Adrenal gland (tissue), 7 donors: Measurements from ENCODE around the genes TIMM50 and LGALS13.

DNA sequence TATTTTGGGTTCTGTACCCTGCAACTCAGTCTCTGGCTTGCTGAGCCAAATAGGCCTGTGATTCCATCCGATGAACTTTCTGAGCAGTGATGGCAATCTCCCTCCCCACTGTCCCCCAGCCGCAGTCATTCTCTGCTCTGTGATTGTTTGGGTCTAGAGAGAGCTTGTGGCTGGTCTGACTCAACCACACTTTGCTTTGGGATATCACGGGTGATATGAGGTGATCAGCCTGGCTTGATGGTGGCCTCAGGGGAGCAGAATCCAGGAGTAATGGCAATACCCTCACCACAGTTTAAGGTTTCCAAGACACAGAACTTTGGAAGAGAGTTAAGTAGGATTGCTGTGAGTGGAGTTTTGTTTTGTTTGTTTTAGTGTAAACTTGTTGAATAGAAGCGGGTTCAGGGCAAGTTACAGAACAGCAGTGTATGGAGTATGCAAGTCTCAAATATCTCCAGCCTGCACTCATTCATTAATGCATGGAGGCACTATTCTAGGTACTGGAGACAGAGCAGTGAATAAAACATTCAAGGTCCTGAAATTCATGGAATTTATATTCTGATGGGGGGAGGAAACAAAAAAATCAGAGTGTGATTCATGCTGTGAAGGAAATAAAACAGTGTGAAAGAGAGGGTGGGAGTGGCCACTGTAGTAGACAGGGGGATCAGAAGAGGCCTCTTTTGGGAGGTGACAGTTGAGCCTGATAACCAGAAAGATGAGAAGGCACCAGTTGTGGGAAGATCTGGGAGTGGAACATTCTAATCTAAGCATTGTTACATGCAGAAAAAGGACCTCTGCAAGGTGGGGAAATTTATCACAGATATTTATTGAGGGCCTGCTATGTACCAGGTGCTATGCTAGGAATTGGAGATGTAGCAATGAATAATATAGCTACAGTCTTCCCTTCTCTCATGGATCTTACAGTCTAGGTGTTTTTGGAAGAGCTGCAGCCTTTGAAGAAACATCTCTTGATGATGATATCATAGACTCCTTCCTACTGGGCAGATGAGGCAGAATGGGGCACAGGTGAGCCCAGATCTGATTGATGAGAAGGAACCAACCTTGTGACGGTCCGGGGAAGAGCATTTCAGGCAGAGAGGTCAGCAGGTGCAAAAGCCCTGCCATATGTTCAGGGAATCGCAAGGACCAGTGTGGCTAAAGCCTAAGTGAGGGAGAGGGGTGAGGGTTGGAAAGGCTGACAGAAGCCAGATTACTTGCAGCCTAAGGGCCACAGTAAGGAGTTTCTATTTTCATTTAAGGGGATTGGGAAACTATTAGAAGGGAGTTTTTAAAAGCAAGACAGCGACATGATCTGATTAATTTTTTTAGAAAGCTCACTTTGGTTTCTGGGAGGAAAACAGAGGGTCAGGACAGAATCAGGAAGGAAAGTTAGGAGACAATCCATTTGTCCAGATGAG, 5.7 kb downstream of the SAMD4B start:
- PRO-cap, 3 experiments: peak in 2 of 3 experiments; most common plus-strand start position 234 of the sequence (in 1); most common minus-strand start position 134 of the sequence (in 2)
- RAMPAGE, long total RNA, 4 experiments: no peak in any of the 4 experiments
- RRBS: no CpG with 5 or more reads among the region's 8 CpGs

- PRO-cap, 3 experiments: peak in 3 of 3 experiments; most common plus-strand start chr19:39410381 (in 2); most common minus-strand start chr19:39410137 (in 3)
- RAMPAGE, long total RNA, 4 experiments: start-site peak on the minus strand in 1 of 4 experiments, at chr19:39409627-39410424 at its widest, 34 reads per replicate
- RRBS: under 1% methylated on average over 13 of the region's 39 CpGs
Measured at GRCh38 chr19:39409905-39410586, 2.4 kb upstream of the PLEKHG2 start.

DNA sequence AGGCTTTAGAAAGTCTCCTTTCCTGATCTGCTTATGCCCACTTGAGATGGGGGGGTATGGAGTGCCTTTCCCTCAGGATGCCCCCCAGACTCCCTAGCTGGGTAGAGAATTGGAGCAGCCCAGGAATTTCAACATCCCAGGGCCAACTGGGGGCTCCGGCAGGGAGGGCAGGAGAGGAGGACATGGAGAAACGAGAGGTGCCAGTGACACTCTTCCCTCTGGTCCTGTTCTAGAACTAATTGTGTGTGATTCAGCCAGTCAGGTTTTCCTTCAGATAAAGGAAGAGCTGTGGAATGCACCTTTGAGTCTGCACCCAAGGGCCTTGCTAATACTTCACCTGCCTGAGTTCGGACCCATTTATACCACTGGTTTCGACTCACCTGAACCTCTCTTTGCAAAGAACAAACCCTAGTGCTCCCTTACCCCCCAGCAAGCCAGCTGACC, 13.1 kb upstream of the TIMM50 start:
- PRO-cap, 3 experiments: no peak in any of the 3 experiments
- RAMPAGE, long total RNA, 4 experiments: no peak in any of the 4 experiments
- RRBS: no CpG with 5 or more reads among the region's 4 CpGs

DNA sequence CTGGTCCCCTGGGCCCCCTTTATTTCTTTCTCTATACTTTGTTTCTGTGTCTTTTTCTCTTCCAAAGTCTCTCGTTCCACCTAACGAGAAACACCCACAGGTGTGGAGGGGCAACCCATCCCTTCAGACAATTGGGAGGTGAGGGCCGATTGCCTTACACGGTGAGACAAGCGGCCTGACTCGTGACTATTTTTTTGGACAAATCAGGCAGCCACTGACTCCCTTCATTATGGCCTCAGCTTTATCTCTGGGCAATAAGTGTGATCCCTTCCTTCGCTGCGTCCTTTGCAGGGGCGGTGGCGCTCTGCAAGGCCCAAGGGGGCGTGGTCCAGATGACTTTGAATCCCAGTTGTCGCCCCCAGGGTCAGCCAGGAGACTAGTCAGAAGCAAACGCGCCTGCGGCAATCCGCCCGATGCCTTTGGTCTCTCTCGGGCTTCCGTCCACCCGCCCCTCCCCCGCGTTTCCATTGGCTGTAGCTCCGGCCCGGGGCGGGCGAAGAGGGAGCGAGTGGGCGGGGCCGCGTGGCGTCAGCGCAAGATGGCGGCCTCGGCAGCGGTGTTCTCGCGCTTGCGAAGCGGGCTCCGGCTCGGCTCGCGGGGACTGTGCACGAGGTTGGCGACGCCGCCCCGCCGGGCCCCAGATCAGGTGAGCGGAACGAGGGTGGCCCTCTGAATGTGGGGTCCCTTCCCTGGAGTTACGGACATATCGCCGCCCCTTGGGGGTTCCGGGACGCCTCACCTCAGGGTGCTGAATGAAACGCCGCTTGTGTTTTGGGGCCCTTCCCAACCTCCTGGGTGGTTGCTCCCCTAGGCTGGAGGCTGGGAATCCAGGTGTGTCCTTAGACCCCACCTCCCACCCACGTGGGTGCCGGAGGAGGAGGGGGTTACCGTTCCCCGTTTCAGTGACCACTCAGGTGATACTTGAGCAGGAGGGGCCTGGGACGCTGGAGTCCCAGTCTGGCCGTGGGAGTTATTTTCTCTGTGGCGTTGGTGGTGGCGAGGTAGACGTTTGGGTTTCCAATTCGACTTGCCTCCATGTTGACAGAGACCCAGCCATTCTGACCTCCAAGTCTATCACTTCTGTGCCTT, at the start of gene TIMM50:
TIMM50 (plus strand) TSS at position 523 of the 1,089 bp plus-strand sequence.
- PRO-cap, 3 experiments: peak in 3 of 3 experiments; most common plus-strand start position 536 of the sequence (in 2); most common minus-strand start position 428 of the sequence (in 2)
- RAMPAGE, long total RNA, 4 experiments: start-site peak on the plus strand in 4 of 4 experiments, centred at positions 531 to 561 of the sequence, 308 to 2,612 reads per replicate
- RRBS: under 1% methylated on average over 27 of the region's 68 CpGs

- PRO-cap, 3 experiments: no peak in any of the 3 experiments
- RAMPAGE, long total RNA, 4 experiments: no peak in any of the 4 experiments
- RRBS: no CpG with 5 or more reads among the region's 3 CpGs
Measured at GRCh38 chr19:39602299-39602605, at the start of gene LGALS13. TSS of gene LGALS13 (plus strand) at chr19:39602524.

- PRO-cap, 3 experiments: no peak in any of the 3 experiments
- RAMPAGE, long total RNA, 4 experiments: no peak in any of the 4 experiments
- RRBS: no CpG with 5 or more reads among the region's 13 CpGs
Measured at GRCh38 chr19:39858508-39859045, 12.4 kb upstream of the FBL start.

DNA sequence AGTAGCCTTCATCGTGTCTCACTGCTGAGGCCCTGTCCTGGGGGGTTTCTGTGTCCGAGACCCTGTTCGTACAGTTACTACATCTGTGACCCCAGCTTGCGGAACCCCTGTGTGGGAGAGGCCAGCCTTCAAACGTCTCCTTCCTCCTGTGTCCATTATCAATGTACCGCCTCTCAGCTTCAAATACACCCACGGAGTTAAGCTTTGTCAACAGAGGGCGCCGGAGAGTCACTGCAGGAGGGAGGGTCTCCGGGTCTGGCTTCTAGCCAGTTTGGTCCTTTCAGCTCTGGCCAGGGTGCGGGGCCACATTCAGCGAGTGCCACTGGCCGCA, 35.3 kb upstream of the FBL start:
- PRO-cap, 3 experiments: no peak in any of the 3 experiments
- RAMPAGE, long total RNA, 4 experiments: no peak in any of the 4 experiments
- RRBS: no CpG with 5 or more reads among the region's 13 CpGs

GRCh38 chr19:39979618-39980674, 9.0 kb downstream of the PSMC4 start:
- PRO-cap, 3 experiments: no peak in any of the 3 experiments
- RAMPAGE, long total RNA, 4 experiments: start-site peak on the plus strand in 1 of 4 experiments, at chr19:39979933-39979939 at its widest, 38 reads per replicate
- RRBS: 97% methylated on average over 6 of the region's 24 CpGs

DNA sequence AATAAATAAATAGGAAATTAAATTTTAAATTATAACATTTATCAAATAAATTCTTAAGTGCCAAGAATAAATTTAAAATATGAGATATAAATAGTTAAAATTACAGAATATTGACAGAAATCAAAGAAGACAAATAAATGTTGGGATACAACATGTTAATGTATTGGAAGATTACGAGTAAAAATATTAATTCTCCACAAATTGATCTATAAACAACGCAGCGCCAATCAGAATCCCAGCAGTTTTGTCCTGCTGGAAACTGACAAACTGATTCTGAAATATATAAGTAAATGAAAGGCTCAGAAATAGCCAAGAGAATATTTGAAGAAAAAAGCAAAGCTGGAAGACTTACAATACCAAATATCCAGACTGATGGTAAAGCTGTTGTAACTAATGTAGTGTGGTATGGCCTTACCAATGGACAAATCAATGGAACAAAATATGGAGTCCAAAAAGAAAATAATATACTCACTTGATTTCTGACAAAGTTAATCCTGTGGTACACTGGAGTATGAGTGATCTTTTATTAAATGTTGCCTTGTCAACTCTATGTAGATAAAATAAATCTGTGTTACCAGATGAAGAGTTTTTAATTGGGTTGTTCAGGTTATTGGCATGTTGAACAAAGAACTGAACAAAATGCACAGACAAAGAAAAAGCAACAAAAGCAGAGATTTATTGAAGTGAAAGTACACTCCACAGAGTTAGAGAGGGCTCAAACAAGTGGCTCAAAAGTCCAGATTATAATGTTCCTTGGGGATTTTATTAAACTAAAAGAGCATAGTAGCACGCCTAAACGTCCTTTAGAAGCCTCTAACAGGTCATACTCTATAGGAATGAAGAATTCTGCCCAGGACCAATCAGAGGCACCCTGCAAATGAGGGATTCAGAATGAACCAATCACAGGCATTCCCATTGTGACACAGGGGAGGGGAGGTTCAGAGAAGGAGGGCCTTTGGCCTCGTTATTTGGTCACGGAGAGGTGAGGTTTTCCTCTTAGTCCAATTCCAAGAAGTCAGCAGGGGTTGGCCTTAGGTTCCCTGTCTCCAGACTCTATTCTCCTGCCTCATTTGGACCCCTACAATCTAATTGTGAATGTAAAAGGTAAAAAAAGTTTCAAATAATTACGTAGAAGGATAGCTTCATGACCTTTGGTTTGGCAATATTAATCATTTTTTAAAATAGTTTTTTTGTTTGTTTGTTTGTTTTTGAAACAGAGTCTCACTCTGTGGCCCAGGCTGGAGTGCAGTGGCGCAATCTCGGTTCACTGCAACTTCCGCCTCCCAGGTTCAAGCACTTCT, 12.7 kb downstream of the PSMC4 start:
- PRO-cap, 3 experiments: no peak in any of the 3 experiments
- RAMPAGE, long total RNA, 4 experiments: no peak in any of the 4 experiments
- RRBS: no CpG with 5 or more reads among the region's 11 CpGs

DNA sequence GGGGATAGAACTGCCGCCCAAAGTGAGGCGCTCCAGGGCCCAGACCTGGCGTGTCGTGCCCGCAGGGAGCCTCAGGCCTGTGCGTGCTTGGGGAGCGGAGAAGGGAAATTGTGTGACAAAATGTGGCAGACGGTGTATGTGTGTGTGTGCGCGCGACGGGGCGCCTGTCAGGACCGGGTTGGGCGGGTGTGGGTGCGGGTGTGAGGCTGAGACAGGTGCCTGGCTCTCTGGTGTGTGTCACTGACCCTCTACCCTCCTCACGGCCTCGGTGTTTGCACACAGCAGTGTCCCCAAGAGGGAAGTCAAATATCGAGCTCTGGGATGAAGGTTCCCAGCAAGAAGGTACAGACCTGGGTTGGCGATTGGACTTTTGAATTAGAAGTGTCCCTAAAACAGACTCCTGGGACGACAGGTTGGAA, 340 bp downstream of the ZNF546 start:
- PRO-cap, 3 experiments: peak in 1 of 3 experiments; most common plus-strand start position 42 of the sequence (in 1)
- RAMPAGE, long total RNA, 4 experiments: no peak in any of the 4 experiments
- RRBS: no CpG with 5 or more reads among the region's 21 CpGs

DNA sequence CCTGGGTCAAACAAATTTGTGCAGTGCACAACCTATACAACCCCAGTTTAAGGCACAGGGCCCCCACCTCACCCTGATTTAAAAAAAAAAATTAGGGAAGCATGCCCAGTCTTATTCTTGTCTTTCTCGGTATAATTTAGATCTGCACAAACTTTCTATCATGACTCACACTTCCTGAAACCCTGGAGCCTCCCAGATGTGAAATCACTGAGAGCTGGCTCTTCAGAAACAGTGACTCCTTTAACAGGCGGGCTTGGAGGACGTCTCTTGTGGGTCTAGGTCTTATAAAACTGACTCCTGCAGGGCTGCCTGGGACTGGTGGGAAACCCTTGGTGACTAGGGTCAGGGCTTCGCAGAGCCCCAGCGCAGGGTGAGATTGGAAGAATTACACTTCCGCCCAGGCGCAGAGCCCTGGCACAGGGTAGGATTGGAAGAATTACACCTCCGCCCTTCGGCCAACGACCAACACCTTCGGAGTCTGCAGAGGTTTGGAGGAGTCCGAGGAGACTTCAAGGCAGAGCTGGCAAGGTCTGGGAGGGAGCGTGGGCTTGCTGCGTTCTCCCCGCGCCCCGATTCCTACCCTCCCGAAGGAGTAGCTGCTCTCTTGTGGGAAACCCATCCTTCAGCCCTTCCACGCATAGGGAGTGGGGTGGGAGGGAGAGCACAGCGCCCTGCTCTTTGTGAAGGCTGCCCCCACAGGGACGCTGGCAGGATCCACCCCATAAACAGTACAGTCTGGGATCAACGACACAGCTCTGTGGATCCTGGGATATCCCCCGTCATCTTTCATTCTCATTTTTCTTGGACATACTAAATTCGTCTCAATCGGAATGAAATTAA, 43.4 kb upstream of the MAP3K10 start:
- PRO-cap, 3 experiments: peak in 3 of 3 experiments; most common plus-strand start position 231 of the sequence (in 2)
- RAMPAGE, long total RNA, 4 experiments: no peak in any of the 4 experiments
- RRBS: no CpG with 5 or more reads among the region's 25 CpGs

DNA sequence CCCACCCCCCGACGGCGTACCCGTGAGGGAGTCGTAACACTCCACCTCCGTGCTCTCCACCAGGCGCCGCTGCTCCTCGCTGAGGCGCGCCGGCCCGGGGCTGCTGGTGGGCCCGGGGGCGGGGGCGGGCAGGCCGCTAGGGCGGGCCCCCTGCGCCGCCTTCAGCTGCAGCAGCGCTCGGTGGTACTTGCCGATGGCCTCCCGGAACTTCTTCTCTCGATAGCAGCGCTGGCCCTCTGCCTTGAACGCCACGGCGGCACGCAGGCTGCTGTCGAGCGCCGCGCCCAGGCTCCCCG, 301 bp downstream of the TTC9B start:
- PRO-cap, 3 experiments: no peak in any of the 3 experiments
- RAMPAGE, long total RNA, 4 experiments: no peak in any of the 4 experiments
- RRBS: 3% methylated on average over 13 of the region's 35 CpGs

- PRO-cap, 3 experiments: no peak in any of the 3 experiments
- RAMPAGE, long total RNA, 4 experiments: no peak in any of the 4 experiments
- RRBS: no CpG with 5 or more reads among the region's 5 CpGs
Measured at GRCh38 chr19:40252057-40252518, 25.6 kb upstream of the CCNP start.

DNA sequence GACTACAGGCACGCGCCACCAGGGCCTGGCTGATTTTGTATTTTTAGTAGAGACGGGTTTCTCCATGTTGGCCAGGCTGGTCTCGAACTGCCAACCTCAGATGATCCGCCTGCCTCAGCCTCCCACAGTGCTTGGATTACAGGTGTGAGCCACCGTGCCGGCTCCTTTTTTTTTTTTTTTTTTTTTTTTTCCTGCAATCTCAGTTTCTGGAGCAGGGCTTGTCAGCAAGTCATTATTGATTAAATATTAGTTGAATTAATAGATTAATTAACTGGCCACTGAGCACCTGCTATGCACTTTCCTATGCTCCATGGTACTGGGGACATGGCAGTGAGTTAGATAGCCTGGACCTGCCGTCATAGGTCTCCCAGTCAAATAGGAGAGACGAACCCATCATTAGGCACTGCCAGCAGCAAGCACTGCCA, 7.0 kb downstream of the PLD3 start:
- PRO-cap, 3 experiments: no peak in any of the 3 experiments
- RAMPAGE, long total RNA, 4 experiments: no peak in any of the 4 experiments
- RRBS: no CpG with 5 or more reads among the region's 9 CpGs

DNA sequence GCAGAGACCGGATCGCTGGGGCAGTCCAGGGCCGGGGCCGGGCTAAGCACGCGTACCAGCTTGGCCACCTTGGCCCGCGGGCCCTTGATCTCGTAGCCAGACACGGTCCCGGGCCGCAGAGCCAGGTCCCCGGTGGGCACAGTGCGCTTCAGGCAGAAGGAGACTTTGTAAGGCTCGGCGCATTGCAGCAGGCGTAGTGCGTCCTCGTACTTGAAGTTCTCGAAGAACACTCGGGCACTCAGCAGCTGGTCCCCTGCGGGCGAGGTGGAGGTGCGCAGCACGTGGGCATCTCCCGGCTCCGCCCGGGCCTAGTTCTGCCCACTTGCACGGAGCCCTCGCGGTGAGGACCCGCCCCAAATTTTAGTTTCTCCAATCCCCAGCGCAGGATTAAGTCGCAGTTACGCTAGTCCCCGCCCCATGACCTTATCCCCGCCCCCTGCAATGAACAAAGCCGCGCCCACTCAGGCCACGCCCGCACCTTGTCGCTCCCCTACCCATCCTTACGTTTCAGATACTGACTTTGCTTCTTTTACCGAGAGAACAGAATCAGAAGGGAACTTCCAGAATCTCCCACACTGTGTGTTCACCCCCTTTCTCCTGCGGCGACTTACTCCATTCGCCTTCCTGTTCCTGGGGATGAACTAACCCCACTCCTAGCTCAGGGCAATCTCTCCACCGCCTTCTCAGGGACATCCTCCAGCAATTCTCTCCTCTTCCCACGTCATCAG, 8.7 kb upstream of the HIPK4 start:
- PRO-cap, 3 experiments: no peak in any of the 3 experiments
- RAMPAGE, long total RNA, 4 experiments: no peak in any of the 4 experiments
- RRBS: 63% methylated on average over 8 of the region's 49 CpGs

GRCh38 chr19:40410286-40410485, 3.0 kb downstream of the PRX start:
- PRO-cap, 3 experiments: no peak in any of the 3 experiments
- RAMPAGE, long total RNA, 4 experiments: no peak in any of the 4 experiments
- RRBS: no CpG with 5 or more reads among the region's 5 CpGs

DNA sequence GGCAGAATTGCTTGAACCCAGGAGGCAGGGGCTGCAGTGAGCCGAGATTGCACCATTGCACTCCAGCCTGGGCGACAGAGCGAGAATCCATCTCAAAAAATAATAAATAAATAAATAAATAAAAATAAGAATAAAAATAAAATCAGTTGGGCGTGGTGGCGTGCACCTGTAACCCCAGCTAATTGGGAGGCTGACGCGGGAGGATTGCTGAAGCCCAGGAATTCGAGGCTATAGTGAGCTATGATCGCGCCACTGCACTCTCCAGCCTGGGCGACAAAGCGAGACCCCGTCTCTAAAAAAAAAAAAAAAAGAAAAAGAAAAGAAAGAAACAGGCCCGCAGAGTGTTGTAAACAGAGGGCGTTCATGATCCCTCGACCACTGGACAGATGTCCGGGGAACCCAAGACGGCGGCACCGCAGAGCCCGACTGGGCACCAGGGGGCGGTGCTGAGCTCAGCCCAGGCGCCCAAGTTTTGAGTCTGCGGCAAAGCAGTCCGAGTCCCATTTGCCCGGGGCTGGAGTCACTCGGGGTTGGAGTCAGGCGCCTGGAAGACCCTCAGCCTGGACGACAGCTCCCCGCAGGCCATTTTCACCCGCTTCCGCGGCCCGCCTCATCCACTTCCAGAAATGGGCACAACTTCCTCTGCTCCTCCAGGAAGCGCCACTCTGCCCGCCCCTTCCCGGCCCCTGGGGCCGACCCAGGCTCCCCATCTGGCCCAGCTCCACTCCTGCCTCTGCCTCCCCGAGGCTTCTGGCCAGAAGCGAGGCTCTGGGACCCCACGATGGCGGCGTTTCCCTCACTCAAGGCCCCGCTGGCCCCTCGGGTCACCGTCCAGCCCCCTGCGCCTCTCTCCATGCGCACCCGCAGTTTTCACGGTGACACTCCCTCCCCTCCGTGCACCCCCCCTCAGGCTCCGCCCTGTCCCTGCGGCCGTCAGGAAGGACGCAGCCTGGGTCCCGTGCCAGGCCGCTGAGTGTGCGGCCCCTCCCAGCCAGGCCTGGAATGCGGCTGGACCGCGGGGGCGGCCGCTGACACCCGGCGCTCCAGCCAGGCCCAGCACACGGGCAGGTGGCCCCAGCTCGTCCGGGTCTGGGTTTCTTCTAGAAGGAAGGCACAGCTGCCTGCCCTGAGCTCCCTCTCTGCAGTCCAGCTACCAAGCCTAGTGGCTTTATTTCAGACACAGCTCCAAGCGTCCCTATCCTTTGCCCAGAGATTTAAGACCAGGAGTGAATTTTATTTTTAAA, 5.0 kb downstream of the SERTAD1 start:
- PRO-cap, 3 experiments: peak in 3 of 3 experiments; most common plus-strand start position 1,059 of the sequence (in 3); most common minus-strand start position 896 of the sequence (in 2)
- RAMPAGE, long total RNA, 4 experiments: no peak in any of the 4 experiments
- RRBS: under 1% methylated on average over 13 of the region's 69 CpGs

- PRO-cap, 3 experiments: no peak in any of the 3 experiments
- RAMPAGE, long total RNA, 4 experiments: no peak in any of the 4 experiments
- RRBS: no CpG with 5 or more reads among the region's 5 CpGs
Measured at GRCh38 chr19:40440095-40440794, 3.9 kb downstream of the SERTAD3 start.

DNA sequence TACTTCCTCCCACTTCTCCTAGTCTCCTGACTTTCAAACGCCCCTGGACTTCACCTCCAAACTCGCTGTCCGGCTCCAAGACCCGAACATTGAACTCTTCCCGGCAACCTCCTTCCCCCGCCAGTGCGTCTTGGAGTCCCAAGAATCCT, 605 bp downstream of the SERTAD3 start:
- PRO-cap, 3 experiments: peak in 1 of 3 experiments; most common plus-strand start position 59 of the sequence (in 1); most common minus-strand start position 67 of the sequence (in 1)
- RAMPAGE, long total RNA, 4 experiments: no peak in any of the 4 experiments
- RRBS: no CpG with 5 or more reads among the region's 7 CpGs

- PRO-cap, 3 experiments: peak in 2 of 3 experiments; most common plus-strand start chr19:40465335 (in 2); most common minus-strand start chr19:40465295 (in 1)
- RAMPAGE, long total RNA, 4 experiments: no peak in any of the 4 experiments
- RRBS: no CpG with 5 or more reads among the region's 7 CpGs
Measured at GRCh38 chr19:40464875-40465458, 578 bp downstream of the BLVRB start.